Mesenchymal stem cell of the bone marrow (primary cell): ENCODE results near the genes CFAP161 and AP3B2.

- CAGE, long polyA plus RNA: no peak
These were observed at the start of gene CFAP161 for GRCh38 chr15:81133664-81134643. Gene CFAP161 (plus strand): TSS chr15:81134270.

DNA sequence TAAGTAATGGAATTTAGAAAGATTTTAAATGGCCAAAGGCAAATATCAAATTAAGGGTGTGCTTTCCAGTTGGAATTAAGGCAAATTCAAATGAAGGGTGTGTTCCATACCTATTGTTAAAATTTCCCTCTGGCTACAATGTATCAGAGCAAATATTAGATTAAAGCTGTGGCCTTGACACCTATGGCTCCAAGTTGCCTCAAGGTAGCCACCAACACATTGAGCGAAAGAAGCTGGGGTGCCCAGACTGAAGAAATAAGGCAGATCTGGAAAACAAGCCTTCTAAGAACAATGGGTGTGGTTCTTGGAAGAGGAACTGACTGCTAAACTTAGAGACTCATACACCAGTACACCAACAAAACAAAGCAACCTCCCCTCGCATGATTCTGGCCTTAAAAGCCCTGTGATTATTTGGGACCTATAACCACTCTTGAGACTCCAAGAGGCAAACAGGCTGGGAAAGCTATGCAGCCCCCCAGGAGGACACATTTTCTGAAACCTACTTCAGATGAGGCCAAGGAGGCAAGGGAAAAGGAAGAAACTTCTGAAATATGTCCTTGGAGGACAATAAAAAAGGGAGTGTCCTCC is 29.4 kb upstream of the IL16 start:
- CAGE, long polyA plus RNA: no peak

GRCh38 chr15:81183858-81184860 is 12.5 kb upstream of the IL16 start:
- CAGE, long polyA plus RNA: no peak

DNA sequence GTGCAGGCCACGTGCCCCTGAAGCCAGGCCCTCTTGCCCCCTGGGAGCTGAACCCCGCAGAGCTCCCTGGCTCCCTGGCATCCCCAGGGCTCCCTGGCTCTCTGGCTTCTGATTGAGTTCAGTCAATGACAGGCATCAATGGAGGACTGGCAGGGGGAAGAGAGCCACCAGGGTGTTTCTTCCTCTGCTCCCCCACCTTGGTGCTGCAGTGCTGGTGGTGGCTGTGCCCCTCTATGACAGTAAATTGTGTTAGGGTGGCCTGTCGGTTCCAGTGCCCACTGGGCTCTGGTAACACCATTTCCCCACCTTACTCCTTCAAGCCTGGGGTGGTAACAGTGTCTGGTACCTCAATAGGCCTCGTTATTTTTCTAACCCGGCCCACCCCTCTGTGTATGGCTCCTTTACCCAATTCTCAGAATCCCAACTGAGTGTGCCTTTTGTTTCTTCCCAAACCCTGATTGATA is 62.6 kb downstream of the STARD5 start:
- CAGE, long polyA plus RNA: no peak

GRCh38 chr15:81308836-81309331 is 15.1 kb downstream of the STARD5 start:
- CAGE, long polyA plus RNA: no peak

- CAGE, long polyA plus RNA: no peak
These were observed 11.0 kb downstream of the STARD5 start for GRCh38 chr15:81312713-81313555.

DNA sequence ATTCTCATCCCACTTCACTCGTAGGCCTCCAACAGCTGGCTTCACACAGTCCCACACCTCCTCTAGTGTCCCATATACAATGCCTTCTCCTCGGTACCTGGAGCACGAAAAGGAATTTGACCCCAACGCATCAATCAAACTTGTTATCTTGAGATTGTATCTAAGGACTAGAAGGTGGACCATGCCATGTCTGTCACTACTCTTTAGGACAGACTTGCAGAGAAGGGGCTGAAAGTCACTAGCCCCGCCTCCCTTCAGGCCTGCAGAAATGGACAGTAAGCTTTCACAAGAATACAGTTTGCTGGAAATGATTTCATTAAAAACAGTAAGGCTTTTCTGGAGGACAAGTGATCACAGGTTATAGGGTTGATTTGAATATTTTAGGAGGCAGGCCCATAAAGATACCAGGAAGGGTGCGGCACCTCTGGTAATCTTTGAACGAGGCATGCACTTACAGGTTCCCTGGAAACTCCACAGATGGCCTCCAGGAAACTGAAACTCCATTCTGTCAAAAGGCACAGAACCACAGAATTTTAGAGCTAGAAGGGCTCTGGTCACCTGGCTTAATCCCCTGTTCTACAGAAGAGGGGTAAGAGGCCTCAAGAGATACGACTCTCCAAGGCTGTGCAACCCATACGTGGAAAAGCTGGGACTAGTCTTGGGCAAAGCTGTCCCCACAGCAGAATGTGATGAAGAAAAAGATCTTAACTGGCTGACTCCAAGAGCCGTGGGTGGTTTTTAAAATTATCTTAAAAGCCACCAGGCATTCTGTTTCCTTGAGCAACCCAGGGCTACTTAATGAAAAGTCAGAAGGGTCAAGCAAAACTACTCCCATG is 1.3 kb downstream of the STARD5 start:
- CAGE, long polyA plus RNA: no peak

GRCh38 chr15:81419283-81419966 is 45.4 kb upstream of the TMC3 start:
- CAGE, long polyA plus RNA: no peak

GRCh38 chr15:82044661-82045413 is 981 bp downstream of the MEX3B start:
- CAGE, long polyA plus RNA: no peak

GRCh38 chr15:82072880-82073412 is 27.1 kb upstream of the MEX3B start:
- CAGE, long polyA plus RNA: no peak

- CAGE, long polyA plus RNA: no peak
These were observed 45.9 kb downstream of the GOLGA6L9 start for GRCh38 chr15:82475359-82476080.

- CAGE, long polyA plus RNA: no peak
These were observed 4.7 kb downstream of the RPS17 start for GRCh38 chr15:82535527-82536024.

DNA sequence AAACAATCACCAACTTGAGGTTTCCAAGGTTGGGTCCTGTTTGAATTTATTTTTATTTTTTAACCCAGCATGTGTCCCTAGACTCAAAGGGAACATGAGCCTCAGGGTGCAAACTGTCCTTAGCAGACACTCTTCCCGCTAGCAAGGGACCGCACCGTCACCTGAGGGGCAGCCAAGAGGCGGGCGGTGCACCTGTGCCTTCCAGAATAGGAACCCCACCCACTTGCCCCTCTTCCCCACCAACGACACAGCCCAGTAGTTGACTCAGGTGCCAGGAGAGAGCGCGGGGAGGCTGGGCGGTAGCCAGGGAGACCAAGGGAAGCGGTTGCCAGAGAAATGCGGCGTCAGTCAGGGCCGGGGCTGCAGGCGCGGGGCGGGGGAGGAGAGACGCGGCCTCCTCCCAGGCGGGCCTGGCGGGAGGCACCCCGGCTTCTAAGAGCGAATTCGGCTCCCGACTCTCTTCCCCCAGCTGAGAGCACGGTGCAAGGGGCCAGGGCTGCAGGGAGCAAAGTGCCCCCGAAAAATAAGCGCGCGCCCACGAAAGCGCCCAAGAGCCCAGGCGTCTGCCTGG is 994 bp downstream of the CPEB1 start:
- CAGE, long polyA plus RNA: no peak

DNA sequence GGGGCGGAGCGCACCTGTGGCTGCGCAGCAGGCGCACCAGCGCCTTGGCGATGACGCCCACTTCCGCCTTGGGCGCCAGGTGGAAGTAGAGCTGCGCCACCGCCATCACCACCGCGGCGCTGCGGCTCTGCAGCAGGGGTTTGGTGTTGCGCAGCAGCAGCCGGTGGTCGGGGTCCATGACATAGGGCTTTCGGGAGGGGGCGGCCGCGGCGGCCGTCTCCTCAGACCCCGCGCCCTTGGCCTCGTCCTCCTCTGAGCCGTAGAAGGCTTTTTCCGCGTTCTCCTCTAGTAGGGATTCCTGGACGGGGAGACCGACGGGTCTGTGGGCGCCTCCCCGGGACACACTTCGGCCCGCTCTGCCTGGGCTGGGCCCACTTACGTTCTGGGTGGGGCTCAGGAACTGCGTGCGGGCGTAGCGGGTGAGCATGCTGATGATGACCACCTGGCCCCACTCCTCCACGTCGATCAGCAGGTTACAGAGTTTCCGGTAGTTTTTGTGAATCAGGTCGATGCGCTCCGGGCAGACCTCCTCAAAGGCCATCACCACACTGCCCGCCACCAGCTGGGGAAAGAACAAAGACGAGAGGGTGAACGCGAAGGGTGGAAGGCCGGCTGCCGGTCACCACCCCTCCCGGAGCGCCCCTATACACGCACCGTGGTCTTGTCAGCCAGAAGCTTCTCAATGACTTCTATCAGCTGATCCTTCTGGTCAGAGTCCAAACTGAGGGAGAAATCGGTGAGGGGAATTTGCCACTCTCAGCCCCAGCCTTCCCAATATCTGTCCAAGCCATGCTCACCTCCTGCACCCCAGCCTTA is 29.0 kb downstream of the AP3B2 start:
- CAGE, long polyA plus RNA: no peak

- CAGE, long polyA plus RNA: no peak
These were observed at the start of gene AP3B2 for GRCh38 chr15:82709796-82710618. Gene AP3B2 (minus strand): TSS chr15:82709875.

DNA sequence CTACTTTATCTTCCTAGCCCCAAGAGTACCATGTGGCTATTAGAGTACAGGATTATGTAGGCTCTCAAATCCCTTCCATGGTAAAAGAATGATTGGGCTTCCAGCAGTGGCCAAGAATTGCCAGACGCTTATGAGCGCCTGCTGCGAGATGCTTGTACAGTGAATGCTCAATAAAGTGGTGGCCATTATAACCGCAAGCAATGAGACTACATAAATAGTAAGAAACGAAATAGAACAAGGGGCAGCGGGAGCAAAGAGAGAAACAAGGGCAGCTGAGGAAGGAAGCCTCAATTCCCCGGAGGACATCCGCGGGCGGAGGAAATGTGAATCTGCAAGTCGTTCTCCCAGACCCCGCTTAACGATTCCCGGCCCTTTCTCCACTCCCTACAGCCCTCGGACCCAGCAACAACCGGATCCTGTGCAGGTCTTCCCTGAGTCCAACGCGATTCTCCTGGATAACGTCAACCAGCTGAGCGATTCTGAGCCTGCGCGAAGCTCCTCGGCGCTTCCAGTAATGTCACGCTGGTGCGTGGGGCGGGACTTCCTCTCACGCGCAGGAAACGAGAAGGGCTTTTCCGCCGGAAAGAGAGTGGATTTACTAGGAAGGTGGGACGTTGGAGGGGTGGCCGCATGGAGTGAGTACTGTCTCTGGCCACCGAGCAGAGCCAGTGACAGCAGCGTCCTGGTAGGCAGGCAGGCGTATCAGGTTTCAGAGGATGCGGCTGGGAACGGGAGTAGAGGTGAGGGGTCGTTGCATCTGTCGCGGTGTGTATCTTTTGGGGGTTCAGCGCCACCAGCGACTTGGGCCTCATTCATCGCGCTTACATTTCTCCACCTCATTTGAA is 40.5 kb upstream of the AP3B2 start:
- CAGE, long polyA plus RNA: no peak

DNA sequence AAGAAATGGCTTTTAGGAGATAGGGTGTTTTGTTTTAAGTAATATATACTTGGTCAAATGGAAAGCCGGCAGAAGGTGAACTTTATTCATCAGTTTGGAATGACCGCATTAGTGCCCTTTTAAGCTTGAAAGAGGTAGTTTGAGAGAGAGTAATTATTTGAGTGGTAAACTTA is 1.2 kb downstream of the WHAMM start:
- CAGE, long polyA plus RNA: no peak

DNA sequence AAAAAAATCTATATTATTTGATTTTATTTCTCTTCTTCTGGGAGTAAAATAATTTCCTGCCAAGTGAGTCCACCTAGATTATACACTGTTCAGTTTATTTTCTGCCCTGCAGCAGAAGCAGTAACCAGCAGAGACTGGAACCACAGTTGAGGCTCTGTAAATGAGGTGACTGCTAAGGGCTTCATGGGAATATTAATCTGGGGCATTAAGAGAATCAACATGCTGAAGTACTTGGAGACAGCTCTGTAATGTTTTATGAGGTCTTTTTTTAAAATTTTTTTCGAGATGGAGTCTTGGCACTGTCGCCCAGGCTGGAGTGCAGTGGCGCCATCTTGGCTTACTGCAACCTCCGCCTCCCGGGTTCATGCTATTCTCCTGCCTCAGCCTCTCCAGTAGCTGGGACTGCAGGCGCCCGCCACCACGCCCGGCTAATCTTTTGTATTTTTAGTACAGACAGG is 2.6 kb downstream of the WHAMM start:
- CAGE, long polyA plus RNA: no peak

DNA sequence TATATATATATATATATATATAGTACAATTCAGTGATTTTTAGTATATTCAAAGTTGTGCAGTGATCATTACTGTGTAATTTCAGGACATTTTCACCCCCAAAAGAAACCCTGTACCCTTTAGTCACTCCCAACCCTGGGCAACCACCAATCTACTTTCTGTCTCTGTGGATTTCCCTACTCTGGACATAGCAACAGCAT is 5.6 kb downstream of the WHAMM start:
- CAGE, long polyA plus RNA: no peak

DNA sequence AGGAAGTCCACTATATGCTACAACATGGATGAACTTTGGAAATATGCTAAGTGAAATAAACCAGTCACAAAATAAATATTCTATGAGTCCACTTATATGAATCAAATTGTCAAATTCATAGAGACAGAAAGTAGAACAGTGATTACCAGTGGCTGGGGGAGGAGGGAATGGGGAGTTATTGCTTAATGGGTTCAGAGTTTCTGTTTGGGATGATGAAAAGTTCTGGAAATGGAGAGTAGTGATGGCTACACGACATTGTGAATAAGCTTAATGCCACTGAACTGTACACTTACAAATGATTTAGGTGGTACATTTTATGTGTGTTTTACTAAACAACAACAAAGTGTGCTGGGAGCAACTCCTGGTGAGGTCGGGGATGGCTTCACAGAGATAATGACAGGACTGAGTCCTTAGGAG is 38.1 kb downstream of the HOMER2 start:
- CAGE, long polyA plus RNA: no peak